T-cell (primary cell): Measurements from ENCODE around the genes SEMA5A, CTNND2 and TRIO.

DNA sequence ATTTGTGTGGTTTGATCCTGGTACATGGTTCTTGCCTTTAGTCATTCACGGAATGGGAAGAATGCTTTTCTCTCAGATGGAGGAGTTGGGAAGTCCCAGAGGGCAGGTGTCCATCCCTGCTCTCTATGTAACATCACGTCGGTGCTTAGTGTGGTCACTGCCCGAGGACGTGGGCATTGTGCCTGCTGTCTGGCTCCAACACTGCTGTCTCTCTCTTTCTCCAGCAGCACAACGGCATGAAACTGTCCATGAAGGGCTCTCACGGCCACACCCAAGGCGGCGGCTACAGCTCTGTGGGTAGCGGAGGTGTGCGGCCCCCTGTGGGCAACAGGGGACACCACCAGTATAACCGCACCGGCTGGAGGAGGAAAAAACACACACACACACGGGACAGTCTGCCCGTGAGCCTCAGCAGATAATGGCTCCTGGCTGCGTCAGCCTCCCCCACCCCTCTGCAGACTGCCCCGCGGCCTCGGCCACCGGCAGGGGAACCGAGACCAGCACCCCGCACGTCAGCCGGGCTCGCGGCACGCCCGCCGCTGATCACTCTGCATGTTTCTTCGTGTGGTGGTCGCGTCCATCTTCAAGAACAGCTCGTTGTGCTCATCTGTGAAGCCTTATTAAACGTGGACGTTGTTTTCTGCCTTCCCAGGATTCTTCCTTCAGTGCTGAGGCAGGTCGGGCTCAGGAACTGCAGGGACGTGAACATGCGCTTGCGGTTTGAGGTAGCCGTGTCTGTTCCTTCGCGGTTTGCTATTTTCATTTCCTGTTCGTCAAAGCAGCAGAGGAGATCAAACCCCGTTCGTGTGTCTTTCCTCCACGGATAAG lies 41.5 kb downstream of the TENT4A start:
- PRO-cap, 7 experiments = no peak in any of the 7 experiments

GRCh38 chr5:7170885-7171252 lies 225.1 kb upstream of the ADCY2 start:
- PRO-cap, 7 experiments = no peak in any of the 7 experiments

GRCh38 chr5:7396530-7397023 lies 639 bp downstream of the ADCY2 start:
- PRO-cap, 7 experiments = no peak in any of the 7 experiments

GRCh38 chr5:9545923-9547058 lies at the start of gene SEMA5A:
TSS of gene SEMA5A (minus strand) at chr5:9546075.
- PRO-cap, 7 experiments = peak in 1 of 7 experiments; most common minus-strand start chr5:9546075 (in 1)

DNA sequence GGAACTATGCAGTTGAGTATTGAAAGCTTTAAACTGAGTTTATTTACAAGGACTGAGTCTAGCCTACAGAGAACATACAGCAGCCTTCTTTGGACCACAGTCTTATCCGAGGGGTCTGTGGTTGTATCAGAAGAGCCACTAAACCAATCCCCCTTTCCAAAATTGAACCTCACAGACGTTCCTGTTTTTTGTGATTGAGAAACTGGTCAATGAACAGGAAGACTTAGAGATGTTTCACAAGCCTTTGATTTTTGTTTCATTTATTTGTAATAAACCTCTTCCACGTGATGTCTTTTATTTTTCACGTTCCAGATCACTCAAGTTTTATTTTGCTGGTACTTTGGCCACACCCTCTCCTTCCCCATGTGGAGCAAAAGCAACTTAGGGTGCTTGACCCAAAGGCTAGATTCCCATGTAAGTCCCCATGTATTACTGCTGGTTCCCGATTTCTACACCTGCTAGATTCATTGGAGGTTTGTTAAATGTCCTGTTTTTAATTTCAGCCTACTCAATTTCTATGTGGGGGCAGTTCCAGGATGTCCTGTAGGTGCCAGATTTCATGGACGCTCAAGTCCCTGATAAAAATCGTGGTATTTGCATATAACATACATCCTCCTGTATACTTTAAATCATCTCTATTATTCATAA lies 16.1 kb downstream of the CCT5 start:
- PRO-cap, 7 experiments = no peak in any of the 7 experiments

DNA sequence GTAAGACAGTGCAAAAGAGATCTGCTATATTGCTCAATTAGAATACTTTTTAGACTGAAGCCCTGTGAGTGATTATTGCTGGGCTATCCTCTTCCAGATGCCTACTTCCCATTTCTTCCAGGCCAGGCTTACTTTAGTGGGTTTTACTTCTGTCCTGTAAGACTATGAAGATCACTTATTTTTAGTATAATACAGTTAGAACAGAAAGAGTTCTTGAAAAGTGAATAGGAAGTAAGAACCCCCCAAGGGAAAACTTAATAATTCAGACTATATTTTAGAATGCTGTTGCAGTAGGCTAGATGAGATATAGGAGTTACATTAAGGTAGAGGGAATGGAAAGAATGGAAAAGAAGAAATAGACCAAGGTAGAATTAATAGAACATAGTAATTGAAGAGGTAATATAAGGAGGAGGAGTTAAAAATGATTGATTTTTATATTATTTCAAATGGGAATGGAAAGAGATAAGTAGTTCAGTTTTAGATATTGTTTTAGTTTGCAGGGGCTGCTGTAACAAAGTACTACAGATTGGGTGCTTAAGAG lies 7.4 kb downstream of the MARCHF6 start:
- PRO-cap, 7 experiments = no peak in any of the 7 experiments

DNA sequence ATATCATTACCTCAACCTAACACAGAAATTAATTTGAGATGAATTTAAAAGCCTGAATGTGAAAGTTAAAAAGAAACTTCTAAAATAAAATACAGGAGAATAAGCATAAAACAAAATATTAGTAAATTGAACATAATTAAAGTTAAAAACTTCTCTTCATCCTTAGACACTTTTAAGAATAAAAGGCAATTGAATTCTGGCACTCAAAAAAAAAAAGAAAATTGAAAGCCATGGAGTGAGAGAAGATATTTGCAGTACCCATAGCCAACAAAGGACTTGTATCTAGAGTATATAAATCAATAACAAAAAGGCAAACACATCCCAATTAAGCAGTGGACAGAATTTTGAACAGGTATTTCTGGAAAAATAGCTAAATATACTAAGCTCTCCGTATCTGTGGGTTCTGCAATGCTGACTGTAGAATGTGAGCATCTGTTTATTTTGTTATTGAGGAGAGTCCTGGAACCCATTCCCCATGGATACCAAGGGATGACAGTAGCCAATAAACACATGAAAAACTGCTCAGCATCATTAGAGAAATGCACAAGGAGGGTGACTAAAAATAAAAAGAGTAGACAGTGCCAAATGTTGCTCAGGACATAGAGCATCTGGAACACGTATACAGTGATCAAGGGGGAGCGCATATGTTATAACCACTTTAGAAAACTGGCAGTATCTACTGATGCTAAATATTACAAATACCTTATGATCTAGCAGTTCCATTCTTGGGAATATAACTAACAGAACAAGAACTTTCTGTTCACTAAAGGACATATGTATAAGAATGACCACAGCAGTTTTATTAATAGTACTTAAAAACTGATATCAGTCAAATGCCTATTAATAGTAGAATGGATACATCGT lies 30.9 kb downstream of the MARCHF6 start:
- PRO-cap, 7 experiments = no peak in any of the 7 experiments

DNA sequence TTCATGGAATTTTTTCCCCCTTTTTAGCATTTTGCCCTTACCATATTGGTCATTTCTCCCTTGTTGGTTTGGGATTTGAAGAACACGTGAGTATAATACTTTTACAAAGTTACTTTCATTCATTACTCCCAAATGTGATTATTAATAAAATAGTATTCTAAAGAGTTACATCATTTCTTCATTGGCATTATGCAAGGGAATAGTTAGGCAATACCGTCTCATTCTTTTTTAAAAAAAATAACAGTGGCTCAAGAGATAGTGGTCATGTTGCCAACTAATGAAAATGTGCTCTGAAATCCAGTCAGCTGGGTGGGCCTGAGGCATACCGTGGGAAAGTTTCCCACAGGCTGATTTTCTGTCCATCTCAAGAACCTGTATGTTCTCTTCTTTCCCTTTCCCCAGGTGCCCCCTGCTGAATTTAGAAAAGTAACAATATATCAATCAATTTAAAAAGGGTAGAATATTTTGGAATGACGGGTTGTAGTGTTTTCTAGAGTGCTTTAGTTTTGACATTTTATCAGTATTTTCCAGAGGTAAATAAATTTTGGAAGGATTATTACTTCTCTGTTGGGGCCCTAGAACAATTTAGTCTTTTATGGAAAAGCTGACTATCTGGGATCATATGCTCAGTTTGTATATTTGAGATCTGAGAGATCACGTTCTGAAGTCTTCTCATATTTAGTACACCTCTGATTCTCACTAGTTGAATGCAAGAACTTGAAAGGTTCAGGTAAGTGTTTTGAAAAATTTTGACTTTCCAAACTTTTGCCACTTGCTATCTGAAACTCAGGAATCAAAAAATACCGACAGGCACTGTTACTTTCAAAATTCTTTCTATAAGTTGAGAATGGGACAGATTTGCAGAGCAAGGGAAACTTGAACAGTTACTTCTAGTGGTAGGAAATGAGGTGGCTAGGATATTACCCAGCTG lies 40.7 kb upstream of the ROPN1L start:
- PRO-cap, 7 experiments = no peak in any of the 7 experiments

GRCh38 chr5:10563044-10563654 lies 721 bp upstream of the ANKRD33B start:
- PRO-cap, 7 experiments = no peak in any of the 7 experiments

DNA sequence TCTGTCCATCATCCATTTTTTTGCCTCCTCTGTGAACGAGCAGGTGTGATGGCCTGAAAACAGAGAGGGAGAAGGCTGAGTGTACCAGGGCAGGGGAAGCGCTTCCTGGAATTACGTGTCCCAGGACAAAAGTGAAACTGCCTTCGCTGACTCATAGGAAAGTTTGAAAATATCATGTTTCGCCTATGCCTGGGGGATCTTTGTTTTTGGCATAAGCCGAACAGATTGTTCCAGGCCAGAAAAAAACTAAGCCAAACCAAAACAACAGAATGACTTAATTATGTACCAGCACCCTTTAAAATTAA lies 31.9 kb downstream of the ANKRD33B start:
- PRO-cap, 7 experiments = no peak in any of the 7 experiments

DNA sequence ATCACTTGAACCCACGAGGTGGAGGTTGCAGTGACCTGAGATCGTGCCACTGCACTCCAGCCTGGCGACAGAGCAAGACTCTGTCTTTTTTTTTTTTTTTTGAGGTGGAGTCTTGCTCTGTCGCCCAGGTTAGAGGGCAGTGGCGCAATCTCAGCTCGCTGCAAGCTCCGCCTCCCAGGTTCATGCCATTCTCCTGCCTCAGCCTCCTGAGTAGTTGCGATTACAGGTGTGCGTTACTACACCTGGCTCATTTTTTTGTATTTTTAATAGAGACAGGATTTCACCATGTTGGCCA lies 42.7 kb downstream of the ANKRD33B start:
- PRO-cap, 7 experiments = no peak in any of the 7 experiments

GRCh38 chr5:10699837-10700514 lies 61.1 kb downstream of the DAP start:
- PRO-cap, 7 experiments = no peak in any of the 7 experiments

DNA sequence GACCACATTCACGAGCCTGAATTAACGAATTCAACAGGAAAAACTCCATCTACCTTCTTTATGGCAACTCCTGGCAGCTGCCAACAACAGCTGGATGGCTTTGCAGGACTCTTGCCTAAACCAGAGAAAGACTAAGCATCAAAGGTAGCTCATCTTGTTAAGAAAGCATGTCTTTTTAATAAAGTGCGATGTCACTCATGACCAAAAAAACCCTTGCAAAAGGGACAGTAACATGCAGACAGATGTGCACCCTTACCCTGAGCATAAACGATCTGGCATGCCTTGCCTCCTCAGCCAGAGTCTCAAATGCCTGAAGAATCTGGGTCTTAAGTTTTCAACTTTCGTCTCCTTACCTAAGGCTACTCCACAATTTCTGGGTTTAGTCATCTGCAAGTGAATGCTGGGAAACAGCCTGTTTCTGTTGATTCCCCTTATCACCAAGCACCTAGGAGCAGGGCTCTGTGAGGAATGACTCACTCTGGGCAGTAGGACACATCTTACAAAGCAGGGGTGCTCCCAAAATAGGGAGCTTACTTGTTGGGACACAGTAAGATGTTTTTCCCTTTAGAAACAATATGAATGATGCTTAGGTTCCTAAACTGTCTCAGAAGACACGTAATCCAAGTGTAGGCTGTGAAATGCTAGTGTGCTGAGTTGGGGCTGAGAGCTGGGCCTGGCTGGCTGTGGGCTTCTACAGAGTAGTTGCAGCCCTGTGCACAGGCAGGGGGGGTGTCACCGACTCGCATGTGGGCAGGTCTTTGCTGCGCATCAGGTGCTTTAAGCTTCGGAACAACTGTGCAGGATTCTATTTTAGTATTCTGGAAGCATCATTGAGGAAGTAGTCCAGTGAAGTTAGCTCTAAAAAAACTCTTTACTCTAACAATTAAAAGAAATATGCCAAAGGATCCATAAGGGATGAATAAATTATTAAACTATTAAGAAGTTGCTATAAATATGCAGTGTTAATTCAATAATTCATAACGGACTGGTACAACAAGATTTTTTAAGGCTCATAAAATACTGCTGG lies 58.0 kb downstream of the DAP start:
- PRO-cap, 7 experiments = no peak in any of the 7 experiments

GRCh38 chr5:10757040-10757520 lies 4.0 kb downstream of the DAP start:
- PRO-cap, 7 experiments = no peak in any of the 7 experiments

DNA sequence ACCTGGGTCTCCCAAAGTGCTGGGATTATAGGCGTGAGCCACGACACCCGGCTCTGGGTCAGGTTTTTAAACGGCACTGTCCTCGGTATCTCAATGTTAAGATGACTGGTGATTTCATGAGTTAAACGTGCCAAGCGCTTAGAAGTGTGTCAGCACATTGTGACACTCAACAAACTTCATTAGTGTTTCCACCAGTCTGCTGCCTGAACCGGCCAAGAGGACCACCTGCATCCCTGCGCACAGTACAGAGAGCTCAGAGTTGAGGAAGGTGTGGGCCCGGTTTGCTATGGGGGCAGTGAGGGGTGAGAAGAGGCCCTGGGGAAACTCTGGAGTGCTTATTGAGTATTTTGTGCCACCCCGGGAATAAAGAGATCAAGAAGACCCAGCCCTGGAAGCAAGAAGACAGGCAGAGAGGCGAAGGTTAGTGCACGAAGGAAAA lies 3.5 kb downstream of the DAP start:
- PRO-cap, 7 experiments = no peak in any of the 7 experiments

DNA sequence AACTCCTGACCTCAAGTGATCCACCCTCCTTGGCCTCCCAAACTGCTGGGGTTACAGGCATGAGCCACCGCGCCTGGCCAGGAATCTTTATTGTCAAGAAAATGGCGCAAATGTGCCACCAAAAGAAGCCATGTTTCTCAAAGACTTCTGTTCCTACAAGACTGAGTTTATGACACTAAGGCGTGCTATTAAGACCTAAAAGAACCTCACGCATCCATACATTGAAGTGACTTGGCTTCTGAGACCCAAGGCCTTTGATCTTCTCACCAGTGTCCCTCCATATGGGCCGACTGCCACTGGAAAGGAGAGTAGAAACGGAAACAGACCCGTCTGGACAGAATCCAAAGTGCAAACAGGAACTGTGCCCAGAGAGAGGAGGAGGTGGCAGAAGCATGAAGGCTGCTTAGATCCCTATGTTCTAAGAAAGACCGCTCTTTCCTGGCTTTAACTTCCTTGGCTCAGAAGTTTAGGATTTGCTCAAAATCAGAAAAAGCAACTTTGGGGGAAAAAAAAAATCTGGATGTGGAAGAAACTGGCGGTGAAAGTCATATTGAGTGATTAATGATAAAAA lies 973 bp downstream of the DAP start:
- PRO-cap, 7 experiments = peak in 1 of 7 experiments; most common plus-strand start position 368 of the sequence (in 1); most common minus-strand start position 85 of the sequence (in 1)

- PRO-cap, 7 experiments = no peak in any of the 7 experiments
Measured at GRCh38 chr5:11904134-11904742, at the start of gene CTNND2. TSS of gene CTNND2 (minus strand) at chr5:11904446.

DNA sequence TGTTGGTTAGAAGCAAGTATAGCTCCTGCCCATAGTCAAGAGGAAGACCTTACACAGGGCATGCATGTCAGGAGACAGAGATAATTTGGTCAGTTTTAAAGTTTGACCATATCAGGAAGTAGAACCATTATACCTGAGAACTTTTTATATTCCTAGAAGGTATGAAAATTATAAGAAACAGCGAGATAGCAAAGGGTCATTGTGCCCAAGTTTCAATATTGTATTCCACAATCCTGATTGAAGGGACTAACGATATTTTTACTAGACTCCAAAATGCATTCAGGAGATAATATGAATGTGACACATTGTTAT lies 984.1 kb upstream of the CTNND2 start:
- PRO-cap, 7 experiments = no peak in any of the 7 experiments

- PRO-cap, 7 experiments = peak in 4 of 7 experiments; most common plus-strand start chr5:14143342 (in 4); most common minus-strand start chr5:14143138 (in 3)
Measured at GRCh38 chr5:14142870-14143663, at the start of gene TRIO. TSS of gene TRIO (plus strand) at chr5:14143342.

DNA sequence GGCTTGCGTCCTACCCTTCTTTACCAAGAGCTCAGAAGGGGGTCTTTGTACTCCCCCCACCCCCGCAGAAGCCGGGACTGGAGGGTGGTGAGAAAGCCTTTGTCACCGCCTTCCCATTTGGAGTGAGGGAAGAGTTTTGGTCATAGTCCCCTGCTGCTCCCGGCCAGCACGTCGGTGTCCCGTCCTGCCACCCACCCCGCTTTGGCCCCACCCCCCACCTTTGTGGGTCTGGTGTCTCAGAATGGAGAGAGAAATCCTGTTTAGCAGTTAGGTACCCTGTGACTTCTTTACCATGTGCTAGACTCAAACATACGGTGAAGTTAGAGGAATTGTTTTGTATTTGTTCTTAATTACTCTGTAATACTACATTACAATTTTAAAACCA lies 35.8 kb downstream of the TRIO start:
- PRO-cap, 7 experiments = no peak in any of the 7 experiments